Ascending aorta (tissue), 1 donor: Measurements from ENCODE around the gene TIGIT.

- PRO-cap = no peak
Measured at GRCh38 chr3:113248121-113248554, 36.8 kb downstream of the BOC start.

- PRO-cap = no peak
Measured at GRCh38 chr3:113291333-113291989, 80.1 kb downstream of the BOC start.

- PRO-cap = no peak
Measured at GRCh38 chr3:113505723-113506299, 9.1 kb downstream of the SPICE1 start.

- PRO-cap = no peak
Measured at GRCh38 chr3:113742000-113742402, 4.0 kb downstream of the NAA50 start.

- PRO-cap = no peak
Measured at GRCh38 chr3:113783496-113783980, 36.7 kb downstream of the ATP6V1A start.

- PRO-cap = no peak
Measured at GRCh38 chr3:114005312-114005928, 50.9 kb downstream of the CCDC191 start.

DNA sequence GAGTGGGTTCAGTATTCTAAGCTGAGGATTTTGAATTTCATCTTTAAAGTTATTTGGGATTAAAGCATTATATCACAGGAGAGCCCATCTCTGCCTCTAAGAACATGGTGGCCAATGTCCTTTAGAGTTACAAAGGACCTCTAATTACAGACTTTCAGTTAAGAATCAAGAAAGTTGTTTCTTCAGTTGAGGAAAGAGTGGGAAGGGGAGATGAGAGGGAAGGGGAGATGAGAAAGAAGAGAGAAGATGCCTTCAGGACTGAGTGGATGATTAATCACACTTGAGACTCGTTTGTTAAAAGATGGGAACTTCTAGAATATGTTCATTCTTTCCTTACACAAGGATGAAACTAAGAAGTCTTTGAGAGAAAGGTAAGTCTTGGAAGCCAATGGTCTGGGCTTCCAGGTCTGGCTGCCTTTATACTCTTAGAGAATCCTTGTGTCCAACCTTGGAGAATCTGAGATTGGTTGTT lies 3.4 kb downstream of the QTRT2 start:
- PRO-cap = no peak

- PRO-cap = no peak
Measured at GRCh38 chr3:114152417-114153201, 26.2 kb downstream of the DRD3 start.

DNA sequence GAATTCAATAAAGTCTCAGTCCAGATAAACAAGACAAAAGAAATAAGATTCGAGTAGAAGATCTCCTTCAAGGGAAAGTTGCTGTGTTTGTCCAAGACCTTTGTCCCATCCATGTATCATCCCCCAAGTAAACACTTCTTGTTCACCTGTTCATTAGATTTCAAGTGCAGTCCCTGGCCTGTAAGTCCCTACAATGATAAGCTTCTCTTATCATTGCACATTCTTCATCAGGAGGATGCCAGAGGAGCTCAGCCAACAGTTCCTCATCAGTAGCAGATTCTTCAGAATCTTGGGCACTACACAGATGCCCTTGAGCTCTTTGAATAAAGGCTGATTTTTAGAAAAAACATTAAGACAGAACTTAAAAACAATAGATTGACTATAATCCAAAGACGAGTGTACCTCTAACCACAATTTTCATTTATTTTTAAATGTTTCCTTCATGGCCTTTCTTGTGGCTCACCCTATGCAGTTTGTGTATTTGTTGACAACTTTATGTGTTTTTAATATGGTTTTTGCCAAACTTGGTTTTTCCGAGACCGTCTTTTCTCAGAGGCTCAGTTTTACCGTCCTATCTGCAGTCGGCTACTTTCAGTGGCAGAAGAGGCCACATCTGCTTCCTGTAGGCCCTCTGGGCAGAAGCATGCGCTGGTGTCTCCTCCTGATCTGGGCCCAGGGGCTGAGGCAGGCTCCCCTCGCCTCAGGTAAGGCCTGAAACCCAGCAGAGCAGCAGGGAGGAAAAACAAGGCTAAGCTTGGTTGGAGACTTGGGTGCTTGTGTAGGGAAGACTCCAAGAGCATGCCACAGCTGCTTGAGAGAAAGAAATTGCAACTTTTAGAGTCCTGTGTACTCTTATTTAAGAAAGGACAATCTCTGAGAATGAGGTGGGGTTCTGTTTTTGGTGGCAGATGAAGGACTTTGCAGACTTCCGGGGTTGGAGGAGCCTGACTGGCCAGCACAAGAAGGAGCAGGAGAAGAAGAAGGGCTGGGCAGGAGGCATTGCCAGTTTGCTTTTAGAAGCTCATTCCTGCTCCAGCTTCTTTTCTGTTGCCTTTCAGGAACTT lies at the start of gene TIGIT:
Gene TIGIT (plus strand): TSS at position 610 of the 1,064 bp plus-strand sequence.
- PRO-cap = no peak

DNA sequence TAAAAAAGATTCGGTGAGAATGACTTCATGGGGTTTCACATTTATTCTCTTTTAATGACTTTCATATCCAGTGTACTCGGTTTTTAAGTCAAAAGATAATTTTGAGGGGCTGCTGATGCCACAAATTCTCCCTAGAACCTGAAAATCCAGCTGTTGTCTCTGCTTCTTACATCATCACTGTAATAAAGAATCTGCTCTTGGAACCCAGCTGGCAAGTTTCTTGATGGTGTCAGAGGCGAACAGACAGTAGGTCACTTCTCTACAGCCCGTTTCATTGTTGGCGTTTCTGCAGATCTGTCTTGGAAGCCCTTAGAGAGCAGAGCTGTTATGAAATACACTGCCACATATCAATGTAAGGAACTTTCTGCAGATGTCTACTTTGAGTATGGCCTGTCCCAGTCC lies 99.8 kb downstream of the TIGIT start:
- PRO-cap = no peak

- PRO-cap = no peak
Measured at GRCh38 chr3:114417245-114417628, 123.4 kb downstream of the TIGIT start.

DNA sequence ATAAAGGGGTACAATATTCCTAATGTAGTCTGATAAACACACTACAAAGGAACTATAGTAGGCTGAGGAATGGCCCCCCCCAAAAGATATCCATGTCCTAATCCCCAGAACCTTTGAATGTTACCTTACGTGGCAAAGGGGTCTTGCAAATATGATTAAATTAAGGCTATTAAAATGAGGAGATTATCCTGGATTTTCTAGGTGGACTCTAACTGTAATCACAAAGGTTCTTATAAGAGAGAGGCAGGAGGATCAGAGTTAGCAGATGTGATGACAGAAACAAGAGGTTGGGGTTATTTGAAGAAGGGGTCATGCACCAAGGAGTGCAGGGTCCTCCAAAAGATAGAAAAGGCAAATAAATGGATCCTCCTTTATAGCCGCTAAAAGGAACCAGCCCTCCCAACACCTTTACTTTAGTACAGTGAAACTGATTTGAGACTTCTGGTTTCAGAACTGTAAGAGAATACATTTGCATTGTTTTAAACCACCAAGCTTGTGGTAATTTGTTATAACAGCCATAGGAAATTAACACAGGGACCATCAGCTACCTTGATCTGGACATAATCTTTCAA lies 166.5 kb downstream of the TIGIT start:
- PRO-cap = no peak

GRCh38 chr3:115066070-115066848 lies 80.8 kb downstream of the ZBTB20 start:
- PRO-cap = no peak

- PRO-cap = no peak
Measured at GRCh38 chr3:115068848-115069276, 78.2 kb downstream of the ZBTB20 start.

DNA sequence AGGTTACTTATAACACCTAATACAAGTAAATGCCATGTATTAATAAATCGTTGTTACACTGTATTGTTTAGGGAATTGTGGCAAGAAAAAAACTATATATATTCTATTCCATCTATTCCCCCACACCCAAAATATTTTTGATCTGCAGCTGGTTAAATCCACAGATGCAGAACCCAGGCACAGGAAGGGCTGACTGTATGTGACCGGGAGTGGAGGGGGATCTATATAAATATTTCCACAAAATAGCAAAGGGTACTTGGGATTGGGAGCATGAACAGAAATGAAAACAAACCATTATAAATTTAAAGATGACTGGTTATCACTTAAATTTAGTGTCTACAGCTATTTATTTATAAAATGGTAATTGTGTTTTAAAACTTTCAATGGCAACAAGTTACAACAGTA lies 1.6 kb downstream of the ZBTB20 start:
- PRO-cap = no peak

GRCh38 chr3:115239549-115240115 lies 92.5 kb upstream of the ZBTB20 start:
- PRO-cap = bidirectional peak, plus-strand start at chr3:115239992, minus-strand start at chr3:115239845

DNA sequence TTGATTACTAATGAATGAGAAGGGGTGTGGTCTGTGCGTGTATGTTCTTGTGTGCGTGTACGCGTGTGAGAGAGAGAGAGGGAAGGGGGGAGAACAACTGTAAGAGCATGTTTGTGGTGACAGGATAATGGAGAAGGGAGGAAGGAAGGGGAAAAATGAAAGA lies 161.4 kb downstream of the GAP43 start:
- PRO-cap = bidirectional peak, plus-strand start at position 68 of the sequence, minus-strand start outside the sequence

DNA sequence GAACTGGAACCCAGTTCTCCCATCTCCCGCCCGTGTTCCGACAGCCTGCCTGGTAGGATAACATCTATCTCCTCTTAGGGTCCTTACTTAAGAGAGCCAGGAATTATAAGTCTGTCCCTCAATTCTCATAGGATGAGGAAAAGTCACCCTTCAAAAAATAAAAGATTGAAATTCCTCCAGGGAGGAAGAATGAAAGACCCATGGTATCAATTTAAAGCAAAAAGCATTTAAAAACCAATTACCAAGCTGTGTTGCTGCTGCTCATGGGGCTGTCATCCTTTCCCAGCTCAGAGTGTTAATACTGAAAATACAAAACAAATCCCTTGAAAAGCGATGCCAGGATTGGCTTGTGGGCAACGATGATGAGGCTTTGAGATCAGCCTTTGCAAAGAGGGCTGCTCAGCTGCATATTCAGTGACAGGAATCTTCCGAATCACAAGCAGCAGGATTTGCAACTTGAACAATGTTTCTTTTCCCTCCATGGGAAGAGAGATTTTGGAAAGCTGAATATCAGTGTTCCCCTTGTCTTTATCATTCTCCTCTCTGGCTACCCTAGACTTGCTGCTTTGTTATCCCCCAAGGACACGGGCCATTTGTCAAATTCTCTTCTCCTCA lies 375.6 kb downstream of the GAP43 start:
- PRO-cap = no peak

GRCh38 chr3:117397943-117398607 lies 952.8 kb upstream of the LSAMP start:
- PRO-cap = no peak

DNA sequence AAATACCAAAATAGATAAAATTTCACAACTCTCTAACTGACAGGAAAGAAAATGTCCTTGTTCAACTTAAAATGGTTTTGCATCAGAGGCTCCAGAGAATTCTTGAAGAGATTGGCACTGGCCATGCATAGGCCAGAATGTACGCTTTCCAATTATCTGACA lies 291.8 kb downstream of the IGSF11 start:
- PRO-cap = no peak